Panc1 (cell line): Measurements from ENCODE around the gene SLC5A2.

DNA sequence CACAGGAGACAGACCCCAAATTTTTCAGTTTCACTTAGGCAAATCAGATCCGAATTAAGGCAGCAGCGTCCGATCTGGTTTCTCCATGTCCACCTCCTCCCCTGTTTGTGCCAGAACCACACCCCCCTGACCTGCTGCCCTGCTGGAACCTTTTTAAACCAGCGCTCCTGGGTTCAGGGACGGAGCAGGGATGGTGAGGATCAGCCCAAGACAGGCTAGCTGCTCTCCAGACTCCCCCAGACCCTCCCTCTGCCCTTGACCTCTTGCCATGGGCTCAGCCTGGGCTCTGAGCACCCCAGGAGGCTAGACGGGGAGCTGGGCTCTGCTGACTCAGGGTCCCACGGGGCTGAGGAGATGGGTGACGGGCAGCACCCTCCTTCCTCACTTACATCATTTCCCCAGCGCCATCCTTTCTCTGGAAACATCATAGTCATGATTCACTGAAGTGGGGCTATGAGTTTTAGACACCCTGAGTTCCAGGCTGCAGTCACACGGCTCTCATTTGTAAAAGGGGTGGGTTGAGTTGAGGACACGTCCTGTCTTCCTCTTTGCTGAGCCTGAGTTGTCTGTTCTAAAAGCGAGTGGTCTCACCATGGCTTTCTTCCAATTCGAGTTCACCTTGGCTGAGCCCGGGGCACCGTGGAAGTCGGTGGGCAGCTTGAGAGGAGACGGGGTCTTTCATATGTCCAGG, 3.1 kb upstream of the ITGAX start:
- RRBS, 2 experiments: 60 to 85% methylated on average over 3 of the region's 17 CpGs

- RRBS, 2 experiments: no CpG with 5 or more reads among the region's 5 CpGs
These were observed 667 bp upstream of the ITGAX start for GRCh38 chr16:31354156-31354861.

GRCh38 chr16:31427430-31428189, 550 bp downstream of the COX6A2 start:
- RRBS, 2 experiments: no CpG with 5 or more reads among the region's 78 CpGs

GRCh38 chr16:31477259-31478310, 5.3 kb upstream of the SLC5A2 start:
- RRBS, 2 experiments: 8 to 34% methylated on average over 17 of the region's 64 CpGs

DNA sequence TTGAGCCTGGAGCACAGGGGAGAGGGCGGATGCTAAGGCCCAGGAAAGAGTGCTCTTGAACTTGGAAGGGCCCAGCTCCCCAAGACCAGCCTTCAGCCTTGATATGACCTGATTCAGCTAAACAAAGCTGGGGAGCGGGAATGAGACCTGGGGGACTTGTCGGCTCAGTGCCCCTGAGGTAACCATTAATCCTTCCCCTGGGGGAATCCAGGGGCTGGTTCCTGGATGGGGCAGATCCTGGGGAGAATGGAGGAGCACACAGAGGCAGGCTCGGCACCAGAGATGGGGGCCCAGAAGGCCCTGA, at the start of gene SLC5A2:
Gene SLC5A2 (plus strand): TSS at position 233 of the 304 bp plus-strand sequence.
- RRBS, 2 experiments: no CpG with 5 or more reads among the region's 4 CpGs

DNA sequence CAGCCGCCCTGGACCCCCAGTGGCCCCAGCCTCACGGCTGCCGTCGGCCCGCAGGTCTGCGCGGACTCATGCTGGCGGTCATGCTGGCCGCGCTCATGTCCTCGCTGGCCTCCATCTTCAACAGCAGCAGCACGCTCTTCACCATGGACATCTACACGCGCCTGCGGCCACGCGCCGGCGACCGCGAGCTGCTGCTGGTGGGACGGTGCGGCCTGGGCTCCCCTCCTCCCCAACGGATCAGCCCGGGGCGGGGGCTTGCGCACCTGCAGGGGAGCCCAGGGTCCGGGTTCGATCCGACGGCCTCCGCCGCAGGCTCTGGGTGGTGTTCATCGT, 5.6 kb downstream of the SLC5A2 start:
- RRBS, 2 experiments: 91% methylated on average over 11 of the region's 34 CpGs

GRCh38 chr16:31703095-31703643, 9.9 kb upstream of the KRBOX5 start:
- RRBS, 2 experiments: no CpG with 5 or more reads among the region's 6 CpGs

- RRBS, 2 experiments: no CpG with 5 or more reads among the region's 6 CpGs
These were observed 4.0 kb downstream of the ZNF267 start for GRCh38 chr16:31877300-31878311.

DNA sequence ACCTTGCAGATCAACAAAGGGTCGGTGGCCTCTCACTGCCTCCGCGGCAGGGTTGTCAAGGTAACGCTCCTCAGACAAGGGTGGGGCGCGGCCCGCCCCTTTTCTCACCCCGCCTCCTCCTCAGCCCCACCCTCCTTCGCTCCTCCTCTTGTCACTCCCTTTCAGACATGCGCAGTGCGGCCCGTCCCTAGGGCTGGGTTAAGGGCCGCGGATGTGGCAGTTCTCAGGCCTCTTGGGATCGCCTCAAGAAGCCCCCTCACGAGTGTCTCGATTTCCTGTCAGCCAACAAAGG, 516 bp downstream of the TP53TG3D start:
- RRBS, 2 experiments: no CpG with 5 or more reads among the region's 17 CpGs

DNA sequence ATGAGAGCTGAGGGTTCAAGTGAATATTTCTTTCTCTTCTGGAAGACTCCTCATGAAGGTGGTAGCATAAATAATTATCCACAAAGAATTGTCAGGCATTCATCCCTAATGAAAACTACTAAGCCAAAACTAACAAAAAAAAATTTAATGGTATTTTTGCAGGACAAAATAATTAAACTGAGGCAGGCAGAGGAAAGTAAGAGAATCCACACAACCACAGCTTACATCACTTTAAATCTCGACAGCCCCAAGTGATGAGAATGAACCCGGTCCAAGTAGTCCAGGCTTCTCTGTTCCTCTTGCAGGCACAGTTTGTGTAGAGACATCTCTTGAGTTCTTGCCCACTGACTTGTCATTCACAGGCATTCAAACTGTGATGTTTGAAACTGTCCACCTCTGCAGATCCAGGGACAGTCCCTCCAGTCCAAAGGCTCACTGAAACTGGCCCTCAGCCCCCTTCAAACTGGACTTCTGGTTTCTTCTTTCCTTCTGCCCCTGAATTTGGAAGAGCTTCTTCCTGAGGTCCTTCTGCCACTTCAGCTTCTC, 227.6 kb downstream of the TP53TG3F start:
- RRBS, 2 experiments: no CpG with 5 or more reads among the region's 2 CpGs

DNA sequence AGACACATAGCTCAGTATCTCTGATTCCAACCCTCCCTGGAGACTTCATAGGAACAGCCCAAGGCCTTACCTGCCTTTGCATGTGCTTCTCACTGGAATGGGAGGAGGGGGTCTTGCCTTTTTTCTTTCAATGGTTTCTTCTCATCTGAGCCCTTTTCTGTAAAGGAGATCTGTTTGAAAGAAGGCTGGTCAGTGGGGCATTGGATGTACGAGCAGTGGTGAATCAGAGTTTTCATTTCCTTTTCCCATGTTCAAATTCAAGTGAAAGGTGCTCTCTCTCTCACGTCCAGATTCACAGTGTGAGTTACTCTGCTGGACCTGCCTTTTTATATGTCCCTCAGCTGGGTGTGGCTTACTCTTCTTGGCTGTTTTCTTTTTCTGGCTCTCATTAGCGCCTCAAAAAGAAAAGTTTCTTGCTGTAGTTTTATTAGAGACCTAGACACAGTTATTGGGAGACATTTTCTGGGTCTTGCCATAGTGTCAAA, 1877.3 kb downstream of the TP53TG3F start:
- RRBS, 2 experiments: no CpG with 5 or more reads among the region's 3 CpGs

DNA sequence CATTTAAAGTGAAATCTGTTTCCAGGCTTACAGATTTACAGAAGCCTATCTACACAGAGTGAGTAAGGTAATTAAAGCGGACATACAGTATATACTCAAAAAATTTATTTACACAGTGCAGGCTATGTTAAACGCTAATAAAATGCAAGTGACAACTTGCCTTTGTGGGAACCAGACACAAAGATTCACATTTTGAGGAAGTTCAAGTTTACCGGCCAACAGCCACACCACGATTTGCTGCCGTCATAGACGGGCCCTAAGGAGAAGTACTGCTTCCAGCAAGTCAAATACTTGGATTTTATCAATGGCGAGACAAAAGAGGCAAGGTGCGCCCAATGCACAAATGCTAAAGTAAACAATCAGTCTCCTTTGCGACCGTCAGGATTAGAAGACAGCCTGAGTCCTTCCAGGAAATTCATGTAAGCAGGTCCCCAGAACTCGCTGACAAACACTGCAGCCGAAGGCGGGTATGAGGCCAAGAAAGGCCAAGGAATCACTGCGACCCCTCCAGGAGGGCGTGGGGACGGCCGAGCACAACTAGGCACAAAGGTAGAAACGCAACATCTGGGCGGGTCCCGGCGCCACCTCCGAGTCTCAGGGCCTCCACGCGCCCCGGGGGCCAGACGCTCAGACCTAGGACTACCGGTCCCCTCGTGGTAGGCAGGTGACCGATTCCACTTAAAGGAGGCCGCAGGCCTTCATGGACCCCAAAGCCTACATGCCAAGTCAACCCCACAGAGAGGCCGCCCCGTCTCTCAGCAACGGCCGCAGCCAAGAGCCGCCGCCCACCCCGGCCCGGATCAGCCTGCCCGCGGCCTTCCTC, 613 bp downstream of the VPS35 start:
- RRBS, 2 experiments: 1 to 4% methylated on average over 6 of the region's 40 CpGs

- RRBS, 2 experiments: no CpG with 5 or more reads among the region's 13 CpGs
These were observed 1.2 kb downstream of the ORC6 start for GRCh38 chr16:46690512-46691258.

- RRBS, 2 experiments: 34 to 63% methylated on average over 3 of the region's 13 CpGs
These were observed 11.5 kb downstream of the MYLK3 start for GRCh38 chr16:46736675-46737110.

GRCh38 chr16:46903369-46904139, 19.4 kb downstream of the GPT2 start:
- RRBS, 2 experiments: no CpG with 5 or more reads among the region's 11 CpGs

DNA sequence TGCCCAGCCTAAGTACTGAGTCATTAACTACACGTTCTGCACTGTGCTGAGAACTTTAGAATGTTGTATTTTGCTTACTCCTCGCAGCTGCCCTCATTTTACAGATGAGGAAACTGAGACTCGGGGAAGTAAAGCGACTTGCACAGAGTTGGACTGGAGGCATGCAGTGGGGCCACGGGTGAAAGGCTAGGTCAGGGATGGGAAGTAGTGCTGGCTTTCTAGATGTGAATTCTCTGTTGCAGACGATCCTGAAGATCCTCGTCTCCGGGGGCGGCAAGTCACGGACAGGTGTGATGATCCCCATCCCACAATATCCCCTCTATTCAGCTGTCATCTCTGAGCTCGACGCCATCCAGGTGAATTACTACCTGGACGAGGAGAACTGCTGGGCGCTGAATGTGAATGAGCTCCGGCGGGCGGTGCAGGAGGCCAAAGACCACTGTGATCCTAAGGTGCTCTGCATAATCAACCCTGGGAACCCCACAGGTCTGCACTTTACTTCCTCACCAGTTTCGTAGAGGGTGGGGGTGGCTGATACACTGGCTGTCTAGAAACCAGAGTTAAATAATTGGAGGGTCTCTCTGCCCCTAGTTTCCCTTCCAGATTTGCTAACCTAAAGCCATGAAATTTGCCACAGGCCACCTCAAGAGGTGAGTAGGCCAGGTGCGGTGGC, 25.4 kb downstream of the GPT2 start:
- RRBS, 2 experiments: no CpG with 5 or more reads among the region's 19 CpGs

DNA sequence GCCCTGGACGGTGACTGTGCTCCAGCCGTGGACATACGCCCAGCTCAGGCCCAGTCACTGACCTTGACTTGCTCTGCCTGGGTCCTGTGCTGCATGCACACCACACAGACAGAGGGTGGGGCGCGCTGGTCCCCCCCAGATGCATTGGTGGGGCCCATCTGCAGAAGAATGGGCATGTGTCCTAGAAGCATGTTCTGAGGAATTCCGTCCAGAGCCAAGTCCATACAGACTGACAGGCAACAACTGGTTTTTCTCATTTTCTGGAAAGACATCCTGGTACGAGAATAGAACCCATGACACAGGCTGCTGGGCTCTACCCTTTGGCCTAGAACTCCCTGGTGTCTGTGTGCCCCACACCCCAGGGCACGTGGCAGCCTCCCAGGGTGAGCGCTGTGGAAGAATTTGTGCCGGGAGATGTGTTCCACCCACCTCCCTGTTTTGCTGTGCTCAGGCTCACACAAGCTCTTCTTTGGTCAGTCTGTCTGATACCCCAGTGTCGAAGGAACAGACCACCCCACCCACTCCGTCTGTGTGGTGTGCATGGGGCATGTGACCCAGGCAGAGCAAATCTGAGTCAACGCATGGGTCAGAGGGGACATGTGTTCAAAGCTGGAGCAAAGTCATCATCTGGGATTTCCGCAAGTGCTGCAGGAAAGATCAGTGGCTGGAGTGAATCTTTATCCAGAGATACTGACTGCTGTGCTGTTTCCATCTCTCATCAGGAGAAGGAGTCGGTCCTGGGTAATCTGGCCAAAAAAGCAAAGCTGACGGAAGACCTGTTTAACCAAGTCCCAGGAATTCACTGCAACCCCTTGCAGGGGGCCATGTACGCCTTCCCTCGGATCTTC, 39.7 kb downstream of the GPT2 start:
- RRBS, 2 experiments: no CpG with 5 or more reads among the region's 18 CpGs

GRCh38 chr16:46930456-46931371, 42.8 kb downstream of the DNAJA2 start:
- RRBS, 2 experiments: no CpG with 5 or more reads among the region's 16 CpGs

- RRBS, 2 experiments: no CpG with 5 or more reads among the region's 15 CpGs
These were observed 40.7 kb downstream of the DNAJA2 start for GRCh38 chr16:46932700-46933309.